Measurements from ENCODE around the gene RHOXF2.

- PRO-cap, 8 experiments: no peak in any of the 8 experiments
Measured at GRCh38 chrX:118355432-118355987, 9.6 kb downstream of the WDR44 start.

DNA sequence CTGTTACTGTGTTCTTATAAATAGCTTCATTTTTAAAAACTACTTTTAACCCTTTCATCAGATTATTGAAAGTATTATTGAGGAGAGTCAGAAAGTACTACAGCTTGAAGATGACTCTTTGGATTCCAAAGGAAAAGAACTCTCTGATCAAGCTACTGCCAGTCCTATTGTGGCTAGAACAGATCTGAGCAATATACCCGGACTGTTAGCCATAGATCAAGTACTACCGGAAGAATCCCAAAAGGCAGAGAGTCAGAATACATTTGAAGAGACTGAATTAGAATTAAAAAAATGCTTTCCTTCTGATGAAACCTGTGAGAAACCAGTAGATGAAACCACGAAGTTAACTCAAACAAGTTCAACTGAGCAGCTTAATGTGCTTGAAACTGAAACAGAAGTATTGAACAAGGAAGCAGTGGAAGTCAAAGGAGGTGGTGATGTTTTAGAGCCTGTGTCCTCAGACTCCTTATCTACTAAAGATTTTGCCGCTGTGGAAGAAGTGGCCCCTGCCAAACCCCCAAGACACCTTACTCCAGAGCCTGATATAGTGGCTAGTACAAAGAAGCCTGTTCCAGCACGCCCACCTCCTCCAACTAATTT lies 46.8 kb downstream of the WDR44 start:
- PRO-cap, 8 experiments: no peak in any of the 8 experiments

GRCh38 chrX:118393872-118394407 lies 48.0 kb downstream of the WDR44 start:
- PRO-cap, 8 experiments: no peak in any of the 8 experiments

GRCh38 chrX:118496769-118497199 lies 1.2 kb downstream of the DOCK11 start:
- PRO-cap, 8 experiments: no peak in any of the 8 experiments

- PRO-cap, 8 experiments: no peak in any of the 8 experiments
Measured at GRCh38 chrX:118530439-118530882, 34.8 kb downstream of the DOCK11 start.

GRCh38 chrX:118974799-118975809 lies 686 bp downstream of the LONRF3 start:
- PRO-cap, 8 experiments: peak in 7 of 8 experiments; most common plus-strand start chrX:118975318 (in 2); most common minus-strand start chrX:118975202 (in 6)

GRCh38 chrX:118976600-118977310 lies 2.3 kb downstream of the LONRF3 start:
- PRO-cap, 8 experiments: peak in 2 of 8 experiments; most common plus-strand start chrX:118977246 (in 2)

GRCh38 chrX:118988587-118989125 lies 14.2 kb downstream of the LONRF3 start:
- PRO-cap, 8 experiments: no peak in any of the 8 experiments

DNA sequence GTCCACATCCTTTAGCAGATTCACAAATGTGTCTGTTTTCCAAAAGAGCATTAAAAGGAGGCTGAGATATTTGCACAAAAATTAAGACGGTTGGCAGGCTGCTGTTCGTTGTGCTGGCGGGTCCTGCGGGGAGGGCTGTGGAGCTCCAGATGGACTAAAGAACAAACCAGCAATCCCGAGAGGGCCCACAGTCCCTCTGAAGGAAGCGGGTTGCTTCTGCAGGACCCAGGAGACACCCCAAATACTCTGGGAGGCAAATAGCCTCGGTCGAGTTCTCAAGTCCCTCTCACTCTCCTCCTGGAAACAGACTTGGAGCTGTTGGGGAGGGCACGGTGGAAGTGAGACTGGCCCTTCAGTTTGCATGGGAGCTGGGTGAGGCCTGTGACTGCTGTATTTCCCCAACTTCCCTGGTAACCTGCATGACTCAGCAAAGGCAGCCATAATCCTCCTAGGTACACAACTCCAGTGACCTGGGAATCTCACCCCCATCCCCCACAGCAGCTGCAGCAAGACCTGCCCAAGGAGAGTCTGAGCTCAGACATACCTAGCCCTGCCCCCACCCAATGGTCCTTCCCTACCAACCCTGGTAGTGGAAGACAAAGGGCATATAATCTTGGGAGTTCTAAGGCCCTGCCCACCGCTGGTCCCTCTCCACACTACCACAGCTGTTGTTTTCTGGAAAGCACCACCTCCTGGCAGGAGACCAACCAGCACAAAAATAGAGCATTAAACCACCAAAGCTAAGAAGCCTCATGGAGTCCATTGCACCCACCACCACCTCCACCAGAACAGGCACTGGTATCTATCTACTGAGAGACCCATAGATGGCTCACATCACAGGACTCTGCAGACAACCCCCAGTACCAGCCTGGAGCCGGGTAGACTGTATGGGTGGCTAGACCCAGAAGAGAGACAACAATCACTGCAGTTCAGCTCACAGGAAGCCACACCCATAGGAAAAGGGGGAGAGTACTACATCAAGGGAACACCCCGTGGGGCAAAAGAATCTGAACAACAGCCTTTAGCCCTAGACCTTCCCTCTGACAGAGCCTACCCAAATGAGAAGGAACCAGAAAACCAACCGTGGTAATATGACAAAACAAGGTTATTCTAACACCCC lies 17.9 kb downstream of the LONRF3 start:
- PRO-cap, 8 experiments: peak in 1 of 8 experiments; most common minus-strand start position 797 of the sequence (in 1)

DNA sequence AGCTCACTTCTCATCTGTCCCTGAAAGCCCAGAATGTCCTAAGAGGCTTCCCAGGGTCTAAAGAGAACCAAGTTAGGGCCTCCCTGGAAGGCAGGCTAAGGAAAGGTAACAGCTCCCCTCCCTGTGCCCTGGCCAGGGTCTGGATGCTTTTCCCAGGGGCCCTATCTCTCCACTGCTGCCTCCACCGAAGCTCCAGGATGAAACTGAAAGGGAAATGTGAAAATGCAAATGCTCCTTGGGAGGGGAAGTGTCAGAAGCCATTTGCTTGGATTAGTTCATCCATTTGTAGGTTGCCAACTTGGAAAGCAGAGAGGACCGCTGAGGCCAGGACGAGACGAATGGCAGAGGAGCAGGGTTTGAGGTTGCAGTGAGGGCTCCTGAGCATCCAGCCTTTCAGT lies 46.0 kb upstream of the PGRMC1 start:
- PRO-cap, 8 experiments: no peak in any of the 8 experiments

DNA sequence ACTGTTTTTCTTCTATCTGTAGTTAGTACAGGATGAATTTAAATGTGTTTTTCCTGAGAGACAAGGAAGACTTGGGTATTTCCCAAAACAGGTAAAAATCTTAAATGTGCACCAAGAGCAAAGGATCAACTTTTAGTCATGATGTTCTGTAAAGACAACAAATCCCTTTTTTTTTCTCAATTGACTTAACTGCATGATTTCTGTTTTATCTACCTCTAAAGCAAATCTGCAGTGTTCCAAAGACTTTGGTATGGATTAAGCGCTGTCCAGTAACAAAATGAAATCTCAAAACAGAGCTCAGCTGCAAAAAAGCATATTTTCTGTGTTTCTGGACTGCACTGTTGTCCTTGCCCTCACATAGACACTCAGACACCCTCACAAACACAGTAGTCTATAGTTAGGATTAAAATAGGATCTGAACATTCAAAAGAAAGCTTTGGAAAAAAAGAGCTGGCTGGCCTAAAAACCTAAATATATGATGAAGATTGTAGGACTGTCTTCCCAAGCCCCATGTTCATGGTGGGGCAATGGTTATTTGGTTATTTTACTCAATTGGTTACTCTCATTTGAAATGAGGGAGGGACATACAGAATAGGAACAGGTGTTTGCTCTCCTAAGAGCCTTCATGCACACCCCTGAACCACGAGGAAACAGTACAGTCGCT lies 7.5 kb downstream of the PGRMC1 start:
- PRO-cap, 8 experiments: no peak in any of the 8 experiments

DNA sequence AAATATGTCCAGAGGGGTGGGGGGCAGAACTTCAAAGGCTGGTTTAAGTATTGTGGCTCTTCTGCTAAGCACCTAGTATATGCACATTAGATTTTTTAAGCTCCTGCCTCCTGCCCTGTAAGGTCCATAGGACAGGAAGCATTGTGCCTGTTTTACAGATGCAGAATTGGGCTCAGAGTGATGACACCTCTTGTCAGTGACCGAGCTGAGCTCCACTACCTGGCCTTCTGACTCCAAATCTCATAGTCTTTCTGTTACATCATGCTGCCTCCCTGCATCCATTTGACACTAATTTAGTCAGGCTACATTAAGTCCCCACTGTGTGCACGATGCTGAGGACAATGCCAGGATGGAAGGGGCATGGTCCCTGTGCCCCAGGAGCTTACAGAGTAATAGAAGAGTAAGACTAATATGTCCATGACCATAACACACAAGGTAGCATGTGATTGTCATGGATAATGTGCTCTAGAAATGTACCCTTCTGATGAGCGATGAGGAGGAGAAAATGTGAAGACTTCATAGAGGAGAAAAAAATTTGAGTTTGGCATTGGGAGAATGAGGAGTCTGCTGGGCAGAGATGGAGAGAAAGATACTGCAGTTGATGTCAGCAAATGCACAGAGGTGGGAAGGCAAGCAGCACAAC lies 2.0 kb downstream of the SLC25A43 start:
- PRO-cap, 8 experiments: no peak in any of the 8 experiments

DNA sequence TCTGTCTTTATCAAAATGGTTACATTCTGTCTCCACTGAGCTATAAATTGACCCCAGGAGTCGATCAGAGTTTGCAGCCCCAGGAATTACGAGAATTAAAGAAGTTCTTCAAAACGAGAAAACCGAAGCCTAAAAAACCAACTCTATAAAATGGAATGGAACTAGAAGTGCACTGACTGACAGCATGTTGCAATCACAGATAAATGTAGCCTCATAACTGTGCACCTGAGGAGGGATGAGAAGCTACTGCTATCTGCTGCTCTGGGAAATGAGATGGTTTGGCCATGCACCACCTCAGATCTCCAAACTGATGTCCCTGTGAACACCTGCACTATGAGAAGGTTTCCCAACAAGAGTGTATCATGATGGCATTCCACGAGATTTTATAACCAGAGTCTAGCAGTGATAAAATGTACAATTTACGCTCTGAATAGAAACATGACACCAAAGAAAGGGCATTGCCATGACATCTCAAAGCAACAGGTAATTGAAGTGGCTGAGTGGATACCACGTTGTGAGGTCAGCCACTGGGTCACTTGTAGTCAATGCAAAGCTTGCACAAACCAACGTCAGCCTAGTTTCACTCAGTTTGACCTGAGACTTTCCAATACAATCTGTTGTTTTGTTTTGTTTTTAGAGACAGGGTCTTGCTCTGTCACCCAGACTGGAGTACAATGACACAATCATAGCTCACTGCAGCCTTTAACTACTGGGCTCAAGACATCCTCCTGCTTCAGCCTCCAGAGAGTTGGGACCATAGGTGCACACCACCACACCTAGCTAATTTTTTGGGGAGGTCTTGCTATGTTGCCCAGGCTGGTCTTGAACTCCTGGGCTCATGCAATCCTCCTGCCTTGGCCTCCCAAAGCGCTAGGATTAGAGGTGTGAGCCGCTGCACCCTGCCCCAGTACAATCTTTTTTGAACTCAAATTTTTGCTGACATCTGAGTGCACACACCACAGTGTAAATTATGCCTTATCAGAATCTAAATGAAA lies 15.0 kb upstream of the SLC25A5 start:
- PRO-cap, 8 experiments: no peak in any of the 8 experiments

DNA sequence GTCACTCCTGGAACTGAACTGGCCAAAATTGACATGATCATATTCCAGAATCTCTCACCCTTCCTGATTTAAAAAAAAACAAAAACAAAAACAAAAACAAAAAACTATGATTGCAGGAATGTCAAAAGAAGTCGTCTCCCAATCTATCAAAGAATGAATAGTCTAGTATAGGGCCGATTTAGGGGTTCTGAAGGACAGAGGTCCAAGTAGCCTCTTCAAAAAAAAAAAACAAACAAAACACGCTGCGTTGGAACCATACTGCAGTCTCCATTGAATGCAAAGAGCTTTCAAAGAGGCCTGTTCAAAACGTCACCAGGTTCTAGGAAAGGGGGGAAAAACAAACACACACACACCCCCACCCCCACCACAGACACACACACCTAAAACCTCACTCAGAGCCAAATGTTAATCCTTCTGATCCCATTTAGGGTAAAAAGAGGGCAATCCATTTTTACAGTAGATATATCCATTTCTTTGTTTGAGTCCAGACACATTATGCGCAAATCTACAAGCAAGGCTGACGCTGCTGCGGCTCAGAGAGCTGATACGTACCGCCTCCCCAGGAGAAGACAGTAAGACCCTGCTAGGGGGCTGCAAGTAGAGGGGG lies 30.3 kb downstream of the UBE2A start:
- PRO-cap, 8 experiments: no peak in any of the 8 experiments

DNA sequence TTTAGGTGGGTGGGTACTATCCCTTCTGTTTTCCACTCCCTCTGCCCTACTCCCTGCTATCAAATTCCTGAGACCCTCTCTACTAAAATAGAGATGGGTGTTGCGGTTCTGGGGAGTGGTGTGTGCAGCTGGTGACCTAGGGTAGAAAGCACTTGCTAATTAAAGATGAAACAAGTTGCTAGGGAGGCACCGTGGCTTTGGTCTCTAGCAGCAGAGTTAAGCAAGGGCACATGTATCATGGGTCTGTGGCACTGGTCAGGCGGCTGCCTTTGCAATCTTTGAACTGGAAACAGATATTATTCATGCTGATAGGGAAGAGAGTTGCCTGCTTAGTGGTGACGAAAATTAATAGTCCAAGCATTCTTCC lies 2.5 kb upstream of the SOWAHD start:
- PRO-cap, 8 experiments: no peak in any of the 8 experiments

DNA sequence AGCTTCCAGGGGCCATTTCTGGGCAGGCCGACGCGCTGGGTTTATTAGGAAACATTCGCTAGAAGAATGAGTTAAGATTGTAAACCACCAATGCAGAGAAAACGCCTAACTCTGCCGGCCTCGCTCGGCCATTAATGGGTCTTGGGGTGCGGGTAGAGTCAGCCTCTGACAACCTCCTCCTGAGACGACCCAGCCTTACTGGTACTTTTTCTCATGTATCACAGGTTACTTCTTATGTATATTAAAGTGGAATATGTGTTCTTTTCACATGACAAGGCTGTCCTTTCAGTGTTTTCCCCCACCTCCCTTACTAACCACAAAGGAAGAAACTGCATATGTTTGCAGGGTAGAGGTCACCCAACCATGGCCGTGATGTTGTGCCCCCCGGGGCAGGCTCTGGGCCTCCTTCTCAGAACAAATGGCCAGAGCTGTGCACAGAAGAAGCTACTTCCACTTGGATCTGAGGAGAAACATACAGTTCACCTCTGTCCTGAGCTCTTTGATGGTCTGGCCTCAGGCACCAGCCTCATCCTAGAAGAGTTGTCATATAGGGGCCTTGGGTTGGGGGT lies 1.6 kb downstream of the SOWAHD start:
- PRO-cap, 8 experiments: peak in 5 of 8 experiments; most common plus-strand start position 444 of the sequence (in 1); most common minus-strand start position 203 of the sequence (in 5)

DNA sequence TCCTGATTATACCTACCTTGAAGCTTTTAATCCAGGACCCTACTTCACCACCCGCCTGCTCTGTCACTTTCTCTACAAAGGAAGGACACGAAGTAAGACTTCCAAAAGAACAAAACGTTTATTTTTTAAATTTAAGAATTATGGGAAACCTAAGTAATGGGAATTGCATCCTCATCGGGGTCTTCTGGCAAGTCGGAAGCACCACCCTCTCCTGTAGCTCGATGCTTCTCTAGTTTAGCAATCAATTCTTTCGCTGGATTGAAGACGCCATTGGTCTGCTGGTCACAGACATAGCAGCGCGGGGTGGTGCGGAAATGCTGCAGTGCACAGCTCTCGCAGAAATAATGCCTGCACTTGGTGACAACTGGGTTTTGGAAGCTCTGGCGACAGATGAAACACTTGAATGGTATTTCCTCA lies 1.1 kb downstream of the RNF113A start:
- PRO-cap, 8 experiments: peak in 7 of 8 experiments; most common plus-strand start position 338 of the sequence (in 2); most common minus-strand start position 346 of the sequence (in 7)

GRCh38 chrX:120158362-120158918 lies at the start of gene RHOXF2:
RHOXF2 (plus strand) TSS chrX:120158613.
- PRO-cap, 8 experiments: no peak in any of the 8 experiments

- PRO-cap, 8 experiments: no peak in any of the 8 experiments
Measured at GRCh38 chrX:120199730-120200380, 41.4 kb downstream of the RHOXF2 start.

GRCh38 chrX:120457510-120458302 lies 11.4 kb downstream of the LAMP2 start:
- PRO-cap, 8 experiments: no peak in any of the 8 experiments

Measured in peripheral blood mononuclear cell (primary cell).